Natural killer cell (primary cell): ENCODE results near the gene CDH20.

DNA sequence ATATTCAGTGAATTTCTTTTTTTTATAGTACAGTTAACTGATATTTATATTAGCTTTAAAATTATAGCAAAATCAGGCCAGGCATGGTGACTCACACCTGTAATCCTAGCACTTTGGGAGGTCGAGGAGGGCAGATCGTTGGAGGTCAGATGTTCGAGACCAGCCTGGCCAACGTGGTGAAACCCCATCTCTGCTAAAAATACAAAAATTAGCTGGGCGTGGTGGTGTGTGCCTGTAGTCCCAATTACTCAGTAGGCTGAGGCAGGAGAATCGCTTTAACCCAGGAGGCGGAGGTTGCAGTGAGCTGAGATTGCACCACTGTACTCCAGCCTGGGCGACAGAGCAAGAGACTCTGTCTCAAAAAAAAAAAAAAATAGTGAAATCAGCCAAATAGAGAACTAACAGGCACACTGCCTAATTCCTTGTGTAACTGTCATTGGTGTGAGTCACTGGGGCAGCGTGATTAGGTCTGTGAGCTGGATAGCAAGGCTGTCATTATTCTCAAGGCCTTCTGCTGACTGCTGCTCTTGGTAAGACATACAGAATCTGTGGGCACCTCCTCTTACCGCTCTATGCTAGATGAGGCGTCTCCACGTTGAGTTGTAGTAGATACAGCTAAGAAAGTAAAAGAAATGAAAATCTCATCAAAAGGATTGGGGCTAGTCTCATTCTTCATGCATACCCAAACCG lies 270.2 kb downstream of the NEDD4L start:
- PRO-cap, result no peak

DNA sequence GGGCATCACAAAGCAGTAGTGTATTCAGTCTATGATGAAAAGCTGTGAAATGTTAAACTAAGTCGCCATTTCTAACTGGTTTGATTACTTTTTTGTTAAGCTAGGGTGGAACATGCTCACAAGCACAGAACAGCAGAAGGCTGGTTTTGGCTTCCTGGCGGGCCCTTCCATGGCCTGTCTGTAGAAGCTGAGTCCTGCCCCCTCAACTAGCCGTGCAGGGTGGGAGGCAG lies 290.8 kb downstream of the ALPK2 start:
- PRO-cap, result no peak

GRCh38 chr18:58452900-58453940 lies 175.7 kb downstream of the ALPK2 start:
- PRO-cap, result no peak

- PRO-cap, result no peak
Observed at GRCh38 chr18:58541459-58542206, 87.3 kb downstream of the ALPK2 start.

DNA sequence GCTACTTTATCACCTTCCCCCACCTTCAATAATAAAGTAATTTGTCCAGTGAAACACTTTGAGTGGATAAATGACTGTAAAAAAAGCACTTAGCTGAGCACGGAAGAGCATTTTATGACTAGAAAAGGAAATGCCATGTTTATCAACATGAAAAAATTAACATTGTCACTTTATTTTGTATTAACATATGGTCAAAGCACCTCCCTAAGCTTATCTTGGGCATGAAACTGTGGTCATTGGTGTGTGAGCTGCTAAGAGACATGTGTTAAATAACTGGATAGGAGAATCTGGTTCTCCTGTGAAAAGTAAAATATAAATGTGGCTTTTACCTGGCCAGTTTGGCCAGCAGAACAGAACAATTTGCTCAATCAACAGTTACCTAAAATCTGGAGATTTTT lies 51.5 kb downstream of the ALPK2 start:
- PRO-cap, result no peak

GRCh38 chr18:58709007-58709932 lies 38.0 kb downstream of the MALT1 start:
- PRO-cap, result no peak

DNA sequence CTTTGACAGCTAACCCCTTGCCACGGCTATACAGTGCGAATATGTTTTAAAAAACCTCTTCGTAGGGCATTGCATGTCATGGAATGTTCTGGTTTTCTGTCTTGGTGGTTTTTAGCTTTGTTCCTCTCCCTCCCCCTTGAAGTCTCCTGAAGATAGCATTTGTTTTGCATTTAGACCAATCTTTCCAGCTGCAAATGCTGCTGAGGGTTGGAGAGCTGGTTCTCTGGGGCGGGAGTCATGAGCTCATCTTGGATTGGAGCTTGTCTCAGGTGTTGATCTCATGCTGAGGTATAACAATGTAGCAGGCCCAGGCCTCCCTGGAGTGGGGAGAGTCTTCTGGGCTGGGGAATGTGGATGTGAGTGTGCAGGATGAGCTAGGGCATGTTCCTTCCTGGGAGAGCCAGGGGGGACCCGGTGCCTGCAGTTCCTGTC lies 2.5 kb downstream of the ZNF532 start:
- PRO-cap, result no peak

DNA sequence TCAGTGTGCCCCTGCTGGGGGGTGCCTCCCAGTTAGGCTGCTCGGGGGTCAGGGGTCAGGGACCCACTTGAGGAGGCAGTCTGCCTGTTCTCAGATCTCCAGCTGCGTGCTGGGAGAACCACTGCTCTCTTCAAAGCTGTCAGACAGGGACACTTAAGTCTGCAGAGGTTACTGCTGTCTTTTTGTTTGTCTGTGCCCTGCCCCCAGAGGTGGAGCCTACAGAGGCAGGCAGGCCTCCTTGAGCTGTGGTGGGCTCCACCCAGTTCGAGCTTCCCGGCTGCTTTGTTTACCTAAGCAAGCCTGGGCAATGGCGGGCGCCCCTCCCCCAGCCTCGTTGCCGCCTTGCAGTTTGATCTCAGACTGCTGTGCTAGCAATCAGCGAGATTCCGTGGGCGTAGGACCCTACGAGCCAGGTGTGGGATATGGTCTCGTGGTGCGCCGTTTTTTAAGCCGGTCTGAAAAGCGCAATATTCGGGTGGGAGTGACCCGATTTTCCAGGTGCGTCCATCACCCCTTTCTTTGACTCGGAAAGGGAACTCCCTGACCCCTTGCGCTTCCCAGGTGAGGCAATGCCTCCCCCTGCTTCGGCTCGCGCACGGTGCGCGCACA lies 50.3 kb upstream of the LMAN1 start:
- PRO-cap, result no peak

DNA sequence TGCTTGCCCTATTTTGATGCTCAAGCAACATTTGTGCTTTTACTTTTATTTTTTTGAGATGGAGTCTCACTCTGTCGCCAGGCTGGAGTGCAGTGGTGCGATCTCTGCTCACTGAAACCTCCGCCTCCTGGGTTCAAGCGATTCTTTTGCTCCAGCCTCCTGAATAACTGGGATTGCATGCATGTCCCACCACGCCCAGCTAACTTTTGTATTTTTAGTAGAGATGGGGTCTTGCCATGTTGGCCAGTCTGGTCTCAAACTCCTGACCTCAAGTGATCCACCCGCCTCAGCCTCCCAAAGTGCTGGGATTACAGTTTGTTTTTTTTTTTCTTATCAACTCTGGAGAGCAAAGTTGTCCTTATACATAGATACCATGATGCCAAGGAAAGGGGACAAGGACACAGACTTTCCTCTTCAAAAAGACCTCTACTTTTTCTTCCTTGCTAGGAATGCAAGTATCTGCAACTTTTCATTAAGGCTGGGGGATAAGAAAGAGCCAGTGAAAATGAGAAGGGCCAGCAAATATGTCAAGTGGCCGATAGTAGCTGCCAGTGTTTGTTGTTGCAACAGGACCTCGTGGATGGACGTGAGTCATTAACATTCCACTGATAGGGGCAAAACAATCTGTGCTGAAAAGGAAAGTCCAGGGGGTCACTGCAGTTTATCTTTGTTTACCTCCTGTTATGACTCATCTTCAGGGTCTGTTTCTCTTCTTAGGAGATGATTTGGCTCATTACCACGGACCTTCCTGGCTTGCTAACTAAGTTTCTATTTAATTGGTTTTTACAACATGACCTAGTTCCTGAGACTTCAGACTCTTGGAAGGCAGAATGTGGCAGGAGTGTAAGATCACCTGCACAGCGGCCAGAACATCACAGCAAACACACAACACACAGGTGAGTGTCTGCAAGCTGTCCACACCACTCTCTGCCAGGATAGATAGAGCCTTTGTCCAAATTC lies 157.1 kb upstream of the LMAN1 start:
- PRO-cap, result no peak

DNA sequence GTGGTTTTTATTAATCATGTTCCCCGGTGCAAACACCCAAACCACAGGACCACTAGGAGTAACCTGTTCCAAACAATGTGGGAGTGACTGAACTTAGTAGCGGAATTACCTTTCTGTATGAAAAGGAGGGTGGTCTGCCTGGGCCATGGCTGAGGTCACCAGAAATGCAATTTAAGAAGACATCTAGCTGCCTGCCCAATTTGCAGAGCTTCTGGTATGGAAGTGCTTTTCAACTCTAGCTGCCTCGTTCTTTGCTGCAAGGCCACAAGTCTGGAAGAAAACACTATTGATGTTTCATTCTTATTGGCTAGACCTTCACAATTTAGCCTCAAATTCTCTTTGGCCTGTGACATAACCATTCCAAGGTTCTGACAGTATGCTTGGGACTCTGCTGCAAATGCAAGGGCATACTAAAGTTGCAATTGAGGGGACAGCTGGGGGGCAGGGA lies 73.3 kb downstream of the CCBE1 start:
- PRO-cap, result no peak

- PRO-cap, result no peak
Observed at GRCh38 chr18:59761247-59761731, 64.1 kb upstream of the CCBE1 start.

DNA sequence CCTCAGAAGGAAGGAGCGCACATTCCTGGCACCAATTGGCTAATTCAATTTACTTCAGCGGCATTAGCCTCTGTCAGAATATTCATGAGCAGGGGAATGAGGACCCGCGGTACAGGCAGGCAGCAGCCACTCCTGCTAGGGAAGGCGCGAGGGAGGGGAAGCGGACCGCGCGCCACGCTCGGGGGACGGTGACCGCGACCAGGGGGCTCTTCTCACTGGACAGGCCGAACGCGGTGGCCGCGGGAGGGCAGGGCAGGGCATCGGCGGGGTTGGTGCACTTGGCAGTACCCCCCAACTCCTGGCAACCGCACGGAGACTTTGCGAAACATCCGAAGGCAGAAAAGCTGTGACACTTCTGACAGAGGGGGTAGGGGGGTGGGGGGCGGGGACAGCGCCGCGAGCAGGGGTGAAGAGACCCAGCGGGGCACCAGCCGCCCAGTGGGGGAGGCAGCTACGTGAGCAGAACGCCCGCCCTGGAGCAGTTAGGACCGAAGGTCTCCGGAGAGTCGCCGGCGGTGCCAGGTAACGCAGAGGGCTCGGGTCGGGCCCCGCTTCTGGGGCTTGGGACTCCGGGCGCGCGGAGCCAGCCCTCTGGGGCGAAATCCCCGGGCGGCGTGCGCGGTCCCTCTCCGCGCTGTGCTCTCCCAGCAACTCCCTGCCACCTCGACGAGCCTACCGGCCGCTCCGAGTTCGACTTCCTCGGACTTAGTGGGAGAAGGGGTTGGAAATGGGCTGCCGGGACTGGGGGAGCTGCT lies at the start of gene CDH20:
TSS of gene CDH20 (plus strand) at position 125 of the 755 bp plus-strand sequence.
- PRO-cap, result no peak

DNA sequence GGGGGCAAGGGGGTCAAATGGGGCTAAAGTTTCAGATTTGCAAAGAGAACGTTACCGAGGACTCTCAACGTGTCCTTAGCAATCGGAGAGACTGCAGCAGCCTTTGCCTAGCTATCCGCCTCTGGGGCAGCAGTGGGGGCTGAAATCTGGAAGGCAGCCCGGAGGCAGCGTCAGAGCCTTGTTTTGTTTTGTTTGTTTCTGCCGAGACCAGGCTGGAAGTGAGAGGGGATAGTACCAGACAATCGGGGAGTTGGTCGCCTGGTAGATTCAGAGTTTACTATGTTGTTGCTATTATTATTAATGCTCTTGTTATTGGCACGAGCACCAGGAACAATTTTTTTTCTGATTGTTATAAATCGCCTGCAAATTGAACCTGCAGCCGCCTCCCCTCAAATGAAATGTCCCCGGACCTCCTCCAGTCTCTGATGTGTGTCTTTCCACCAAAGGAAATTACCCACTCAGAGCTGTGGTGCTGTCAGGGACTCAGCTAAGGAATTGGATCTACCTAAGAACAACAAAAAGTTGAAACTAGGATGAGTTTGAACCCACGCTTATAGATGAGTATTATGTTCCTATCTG lies 1.4 kb downstream of the CDH20 start:
- PRO-cap, result no peak

DNA sequence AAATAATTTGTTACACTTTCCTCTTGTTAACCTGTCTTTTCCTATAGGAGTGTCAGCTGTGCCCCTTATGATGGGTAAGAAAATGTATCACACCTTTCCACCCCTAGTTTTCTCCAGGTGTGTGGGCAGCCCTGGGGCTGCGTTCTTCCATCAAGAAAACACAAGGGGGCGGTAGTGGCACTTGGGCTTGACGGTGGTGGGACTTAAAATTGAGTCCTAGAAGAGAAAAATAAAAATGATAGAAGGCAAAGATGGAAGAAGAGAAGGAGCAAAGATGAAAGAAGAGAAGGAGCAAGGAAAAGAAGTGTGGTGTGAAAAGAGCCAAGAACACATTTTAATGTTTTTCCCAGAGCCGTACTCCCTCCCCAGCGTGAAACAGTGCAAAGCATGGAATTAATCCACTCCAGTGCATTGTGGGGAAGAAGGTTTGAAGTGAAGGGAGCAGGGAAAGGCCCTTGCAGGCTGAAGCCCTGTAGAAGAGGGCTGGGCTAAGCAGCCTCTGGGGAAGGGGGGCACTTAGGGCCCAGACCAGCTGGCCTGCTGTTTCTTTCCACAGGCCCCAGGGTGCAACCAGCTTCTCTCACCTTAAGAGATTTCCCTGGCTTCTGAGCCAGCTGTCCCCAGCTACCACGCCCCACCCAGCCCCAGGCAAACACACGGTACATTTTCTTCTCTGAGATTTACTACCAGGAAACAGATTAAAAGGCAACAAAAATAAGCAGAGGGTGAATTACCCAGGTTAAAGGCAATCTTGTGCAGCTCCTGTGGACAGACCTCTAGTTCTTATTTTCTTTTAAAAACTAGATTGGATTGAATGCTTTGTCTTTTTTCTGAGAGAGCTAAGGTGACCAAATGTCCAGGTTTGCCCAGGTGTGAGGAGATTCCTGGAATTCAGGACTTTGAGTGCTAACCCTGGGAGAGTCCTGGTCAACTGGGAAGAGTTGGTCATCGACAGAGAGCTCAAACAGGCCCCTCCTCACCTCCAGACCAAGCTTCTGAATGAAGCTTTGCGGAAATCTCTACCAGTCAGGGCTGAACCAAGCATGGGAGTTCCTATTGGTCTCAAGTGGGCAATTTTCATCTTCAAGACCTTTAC lies 256.6 kb downstream of the RNF152 start:
- PRO-cap, result no peak

DNA sequence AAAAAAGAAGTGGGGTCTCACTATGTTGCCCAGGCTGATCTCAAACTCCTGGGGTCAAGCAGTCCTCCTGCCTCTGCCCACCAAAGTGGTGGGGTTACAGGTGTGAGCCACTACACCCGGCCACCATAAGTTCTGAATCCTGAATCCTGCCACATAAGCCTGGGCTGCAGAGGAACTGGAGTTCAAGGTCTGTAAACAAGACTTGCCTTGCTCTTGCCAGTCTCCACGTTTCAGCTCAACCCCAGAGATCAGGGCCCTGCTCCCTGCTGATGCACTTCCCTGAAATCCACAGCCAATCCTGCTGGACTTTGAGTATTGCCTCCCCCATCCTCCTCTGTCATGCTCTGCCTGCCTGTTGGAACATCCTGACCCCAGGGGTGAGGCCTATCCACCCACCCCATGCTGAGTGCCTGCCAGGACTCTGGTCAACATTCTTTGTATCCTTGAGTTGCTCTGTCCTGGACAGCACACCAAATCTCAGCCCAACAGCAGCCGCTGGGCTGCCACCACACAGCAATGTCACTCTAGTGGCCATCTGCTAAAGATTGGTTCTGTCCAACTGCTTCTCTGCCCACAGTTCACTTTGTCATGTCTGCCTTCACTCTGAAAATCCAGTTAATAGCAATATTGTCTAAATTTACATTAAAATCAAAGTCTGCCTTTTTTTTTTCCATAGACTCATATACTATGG lies 243.8 kb downstream of the RNF152 start:
- PRO-cap, result no peak

DNA sequence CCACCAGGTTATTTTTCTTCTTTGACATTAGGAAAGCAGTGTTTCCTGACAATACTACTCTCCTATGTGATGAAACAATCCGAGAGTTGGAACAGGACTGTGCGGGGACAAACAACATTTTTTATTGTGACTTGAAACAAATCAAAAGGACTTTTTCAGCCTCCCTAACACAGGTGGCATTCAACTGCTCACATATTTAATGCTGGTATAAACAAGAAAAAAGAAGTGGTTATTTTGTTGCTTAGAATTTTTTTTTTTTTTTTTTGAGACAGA lies 237.1 kb downstream of the RNF152 start:
- PRO-cap, result no peak

DNA sequence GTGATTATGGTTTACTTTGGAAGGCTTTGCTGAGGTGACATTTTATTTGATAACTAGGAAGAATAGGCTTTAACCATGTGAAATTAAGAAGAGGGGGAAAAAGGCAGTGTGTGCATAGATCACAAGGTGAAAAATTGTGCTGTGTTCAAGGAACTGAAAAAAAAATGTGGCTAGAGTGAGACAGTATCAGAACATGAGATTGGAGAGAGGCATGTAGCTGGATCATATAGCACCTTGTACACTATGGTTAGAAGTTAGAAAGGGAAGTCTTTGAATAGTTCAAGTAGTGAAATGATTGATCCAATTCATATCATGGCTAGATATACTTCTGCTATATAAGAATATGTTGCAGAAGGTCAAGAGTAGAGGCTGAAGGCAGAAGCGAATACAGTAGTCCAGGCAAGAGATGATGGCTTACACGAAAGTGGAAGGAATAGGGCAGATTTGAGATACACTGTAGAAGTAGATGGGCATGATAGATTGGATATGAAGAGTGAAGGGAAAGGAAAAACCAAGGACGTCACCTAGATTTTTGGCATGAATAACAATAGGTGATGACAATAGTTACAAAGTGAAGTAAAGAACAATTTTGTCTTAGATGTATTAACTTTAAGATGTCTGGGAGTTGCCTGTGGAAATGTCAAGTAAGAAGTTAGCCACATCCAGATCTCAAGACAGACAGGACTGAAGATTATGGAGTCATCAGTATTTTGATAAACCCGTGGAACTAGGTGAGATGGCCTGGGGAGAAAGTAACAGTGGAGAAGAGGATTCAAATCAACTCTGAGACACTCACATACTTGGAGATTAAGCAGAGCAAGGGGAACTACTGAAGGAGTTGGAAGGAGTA lies 12.0 kb upstream of the TNFRSF11A start:
- PRO-cap, result no peak

- PRO-cap, result bidirectional peak, plus-strand start at chr18:62420894, minus-strand start at chr18:62420793
Observed at GRCh38 chr18:62420485-62421448, 95.7 kb downstream of the TNFRSF11A start.

DNA sequence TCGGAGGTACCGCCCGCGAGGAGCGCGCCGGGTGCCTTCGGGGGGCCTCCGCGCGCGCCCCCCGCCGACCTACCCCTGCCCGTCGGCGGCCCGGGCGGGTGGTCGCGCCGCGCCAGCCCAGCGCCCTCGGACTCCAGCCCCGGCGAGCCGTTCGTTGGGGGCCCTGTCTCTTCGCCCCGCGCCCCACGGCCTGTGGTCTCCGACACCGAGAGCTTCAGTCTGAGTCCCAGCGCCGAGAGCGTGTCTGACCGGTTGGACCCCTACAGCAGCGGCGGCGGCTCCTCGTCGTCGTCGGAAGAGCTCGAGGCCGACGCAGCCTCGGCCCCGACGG lies 1.1 kb downstream of the PHLPP1 start:
- PRO-cap, result no peak

GRCh38 chr18:62982639-62982838 lies 267.2 kb downstream of the PHLPP1 start:
- PRO-cap, result no peak